Peritoneum (tissue), 1 donor: Measurements from ENCODE around the genes SLC4A9, PCDHB2, PCDHB16, PCDHB13 and PCDHGB4.

DNA sequence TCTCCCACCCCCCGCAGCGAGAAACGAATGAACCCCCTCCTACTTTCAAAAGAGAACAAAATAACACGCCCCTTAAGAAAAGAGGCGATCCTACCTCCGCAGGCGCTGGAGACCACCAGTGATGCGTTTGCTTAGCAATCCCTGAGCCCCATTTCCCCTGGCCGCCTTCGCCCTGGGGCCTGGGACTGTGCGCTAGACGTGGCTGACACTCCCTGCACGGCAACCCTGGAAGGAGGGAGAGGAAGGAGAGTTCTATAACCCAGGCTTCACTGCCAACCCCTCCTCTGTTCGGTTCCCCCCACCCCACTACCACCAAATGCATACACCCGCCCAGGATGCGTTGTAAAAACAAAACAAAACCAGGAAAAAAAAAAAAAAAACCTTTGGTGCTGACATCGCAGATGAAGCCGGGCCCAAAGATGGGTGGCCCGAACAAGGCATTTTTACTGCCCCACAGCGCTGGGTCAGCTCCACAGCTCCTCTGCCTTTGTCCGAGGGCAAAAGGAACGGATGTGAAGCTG lies 5.5 kb upstream of the PURA start:
- PRO-cap: no peak

GRCh38 chr5:140112522-140113529 lies 1.1 kb upstream of the PURA start:
- PRO-cap: no peak

DNA sequence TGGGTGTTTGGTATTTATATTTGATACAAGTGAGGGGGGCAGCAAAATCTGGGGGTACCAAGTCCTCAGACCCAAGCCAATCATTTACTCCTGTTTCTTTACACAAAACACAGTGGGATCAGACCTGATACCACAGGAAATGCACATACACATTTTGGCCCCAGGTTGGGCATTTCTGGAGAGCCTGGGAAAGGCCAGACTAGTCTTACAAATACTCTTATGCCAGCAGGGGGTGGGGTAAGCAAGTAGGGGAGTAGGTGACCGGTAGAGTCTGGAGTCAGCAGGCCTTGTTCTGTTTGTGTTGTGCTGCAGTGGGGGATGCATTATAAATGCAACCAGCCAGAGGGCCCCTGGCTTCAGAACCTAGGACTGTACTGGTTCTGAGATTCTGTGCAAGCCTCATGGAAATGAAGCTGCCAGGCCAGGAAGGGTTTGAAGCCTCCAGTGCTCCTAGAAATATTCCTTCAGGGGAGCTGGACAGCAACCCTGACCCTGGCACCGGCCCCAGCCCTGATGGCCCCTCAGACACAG lies at the start of gene SLC4A9:
Gene SLC4A9 (plus strand): TSS at position 359 of the 531 bp plus-strand sequence.
- PRO-cap: no peak

GRCh38 chr5:140563453-140564141 lies 801 bp downstream of the APBB3 start:
- PRO-cap: no peak

- PRO-cap: no peak
Observed at GRCh38 chr5:140565647-140566060, 1.0 kb downstream of the SLC35A4 start.

DNA sequence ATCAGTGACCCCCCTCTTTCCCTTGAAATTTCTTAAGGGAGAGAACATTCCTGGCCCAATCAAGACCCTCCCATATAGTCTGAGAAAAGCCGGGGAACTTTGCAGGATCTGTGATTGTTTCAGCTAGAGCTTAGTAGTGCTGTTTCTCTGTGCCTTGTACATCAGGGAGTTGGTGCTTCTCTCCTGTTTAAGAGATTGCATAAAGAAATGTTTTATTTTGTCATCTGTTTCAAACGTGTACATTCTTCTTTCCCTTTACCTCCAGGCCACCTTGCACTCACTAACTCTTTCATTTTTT lies 950 bp downstream of the ZMAT2 start:
- PRO-cap: no peak

DNA sequence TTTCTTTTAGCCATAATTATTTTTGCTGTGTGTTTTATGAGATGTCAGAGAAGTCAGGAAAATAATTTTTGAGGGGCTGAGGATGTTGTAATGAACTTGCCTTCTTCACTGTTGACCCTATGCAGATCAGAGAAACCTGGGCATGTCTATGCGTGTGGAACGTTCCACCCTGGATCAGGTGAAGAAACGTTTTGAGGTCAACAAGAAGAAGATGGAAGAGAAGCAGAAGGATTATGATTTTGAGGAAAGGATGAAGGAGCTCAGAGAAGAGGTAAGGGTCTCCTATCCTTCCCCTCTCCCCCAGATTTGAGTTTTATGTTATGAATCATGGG lies 4.0 kb downstream of the ZMAT2 start:
- PRO-cap: no peak

DNA sequence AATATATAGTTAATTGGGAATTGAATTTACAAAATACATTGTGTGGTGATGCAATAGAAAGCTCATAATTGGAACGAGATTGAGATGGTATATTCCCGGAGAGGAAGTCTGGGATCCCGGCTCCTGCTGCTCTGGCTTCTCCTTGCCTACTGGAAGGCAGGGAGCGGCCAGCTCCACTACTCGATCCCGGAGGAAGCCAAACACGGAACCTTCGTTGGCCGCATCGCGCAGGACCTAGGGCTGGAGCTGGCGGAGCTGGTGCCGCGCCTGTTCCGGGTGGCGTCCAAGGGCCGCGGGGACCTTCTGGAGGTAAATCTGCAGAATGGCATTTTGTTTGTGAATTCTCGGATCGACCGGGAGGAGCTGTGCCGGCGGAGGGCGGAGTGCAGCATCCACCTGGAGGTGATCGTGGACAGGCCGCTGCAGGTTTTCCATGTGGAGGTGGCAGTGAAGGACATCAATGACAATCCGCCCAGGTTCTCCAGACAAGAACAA lies 326 bp downstream of the PCDHA5 start:
- PRO-cap: no peak

DNA sequence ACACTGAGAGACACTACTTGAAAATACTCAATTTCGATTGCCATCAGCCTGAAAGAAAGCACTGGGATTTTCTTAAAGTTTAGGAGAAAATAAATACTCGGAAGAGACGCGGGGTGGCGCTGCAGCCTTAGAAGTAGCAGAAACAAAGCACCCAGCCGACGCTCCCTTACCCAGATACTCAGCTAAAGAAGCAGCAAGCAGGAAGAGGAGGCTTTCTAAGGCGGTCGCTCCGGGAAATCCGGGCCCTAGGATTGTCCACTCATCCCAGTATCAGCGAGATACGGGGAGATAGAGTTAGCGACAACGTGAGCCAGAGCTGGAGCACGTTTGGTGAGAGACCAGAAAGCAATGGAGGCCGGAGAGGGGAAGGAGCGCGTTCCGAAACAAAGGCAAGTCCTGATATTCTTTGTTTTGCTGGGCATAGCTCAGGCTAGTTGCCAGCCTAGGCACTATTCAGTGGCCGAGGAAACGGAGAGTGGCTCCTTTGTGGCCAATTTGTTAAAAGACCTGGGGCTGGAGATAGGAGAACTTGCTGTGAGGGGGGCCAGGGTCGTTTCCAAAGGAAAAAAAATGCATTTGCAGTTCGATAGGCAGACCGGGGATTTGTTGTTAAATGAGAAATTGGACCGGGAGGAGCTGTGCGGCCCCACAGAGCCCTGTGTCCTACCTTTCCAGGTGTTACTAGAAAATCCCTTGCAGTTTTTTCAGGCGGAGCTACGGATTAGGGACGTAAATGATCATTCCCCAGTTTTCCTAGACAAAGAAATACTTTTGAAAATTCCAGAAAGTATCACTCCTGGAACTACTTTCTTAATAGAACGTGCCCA lies at the start of gene PCDHB2:
Gene PCDHB2 (plus strand): TSS at position 173 of the 827 bp plus-strand sequence.
- PRO-cap: unidirectional peak, plus-strand start at position 196 of the sequence

DNA sequence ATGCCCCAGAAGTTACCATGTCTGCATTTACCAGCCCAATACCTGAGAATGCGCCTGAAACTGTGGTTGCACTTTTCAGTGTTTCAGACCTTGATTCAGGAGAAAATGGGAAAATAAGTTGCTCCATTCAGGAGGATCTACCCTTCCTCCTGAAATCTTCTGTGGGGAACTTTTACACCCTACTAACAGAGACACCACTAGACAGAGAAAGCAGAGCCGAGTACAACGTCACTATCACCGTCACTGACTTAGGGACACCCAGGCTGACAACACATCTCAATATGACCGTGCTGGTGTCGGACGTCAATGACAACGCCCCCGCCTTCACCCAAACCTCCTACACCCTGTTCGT lies 1.5 kb downstream of the PCDHB8 start:
- PRO-cap: no peak

GRCh38 chr5:141182246-141182870 lies at the start of gene PCDHB16:
Gene PCDHB16 (plus strand): TSS chr5:141182387.
- PRO-cap: no peak

GRCh38 chr5:141213871-141214187 lies at the start of gene PCDHB13:
Gene PCDHB13 (plus strand): TSS chr5:141213919.
- PRO-cap: no peak

- PRO-cap: no peak
Observed at GRCh38 chr5:141339090-141339289, 430 bp downstream of the PCDHGA2 start.

GRCh38 chr5:141387554-141387975 lies at the start of gene PCDHGB4:
Gene PCDHGB4 (plus strand): TSS chr5:141387698.
- PRO-cap: no peak

GRCh38 chr5:141485223-141485701 lies 432 bp downstream of the PCDHGC4 start:
- PRO-cap: no peak

GRCh38 chr5:141525670-141526843 lies 37.2 kb downstream of the PCDHGC5 start:
- PRO-cap: no peak

DNA sequence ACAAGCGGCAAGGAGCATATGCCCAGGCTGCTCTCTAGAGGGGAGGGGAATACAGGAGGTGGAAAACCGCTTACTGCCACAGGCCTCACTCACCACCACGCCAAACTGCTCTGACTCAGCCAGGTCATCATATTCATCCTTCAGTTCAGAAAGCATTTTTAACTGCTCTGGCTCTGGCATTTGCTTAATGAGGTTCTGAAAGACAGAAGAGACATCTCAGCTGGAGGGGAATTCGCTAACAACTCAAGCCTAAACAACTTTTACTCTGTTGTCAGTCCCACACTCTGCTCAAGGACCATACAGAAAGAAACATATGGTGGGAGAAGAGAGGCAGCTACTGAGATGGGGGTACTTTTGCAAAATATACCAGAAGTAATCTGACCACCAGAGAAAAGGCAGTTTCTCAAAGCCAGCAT lies 40.2 kb downstream of the PCDHGC5 start:
- PRO-cap: no peak

- PRO-cap: no peak
Observed at GRCh38 chr5:141672624-141672905, 9.5 kb downstream of the ARAP3 start.

DNA sequence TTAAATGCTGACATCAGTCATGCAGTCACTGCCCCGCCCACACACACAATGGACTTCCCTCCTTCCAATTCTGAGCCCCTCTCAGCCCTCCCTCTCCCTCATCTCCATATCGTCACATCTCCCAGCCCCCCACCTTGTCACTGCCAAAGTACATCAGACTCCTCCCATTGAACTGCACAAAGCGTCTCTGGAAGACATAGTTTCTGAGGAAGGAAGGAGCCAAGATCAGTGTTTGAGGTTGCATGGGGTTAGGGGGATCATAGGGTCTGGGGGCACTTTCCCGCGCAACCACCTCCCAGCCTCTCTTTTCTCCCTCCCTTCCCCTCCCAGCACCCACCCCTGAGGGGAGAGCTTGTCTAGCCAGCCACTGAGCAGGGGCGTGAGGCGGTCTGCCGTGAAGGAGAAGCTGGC lies 8.8 kb downstream of the ARAP3 start:
- PRO-cap: no peak

DNA sequence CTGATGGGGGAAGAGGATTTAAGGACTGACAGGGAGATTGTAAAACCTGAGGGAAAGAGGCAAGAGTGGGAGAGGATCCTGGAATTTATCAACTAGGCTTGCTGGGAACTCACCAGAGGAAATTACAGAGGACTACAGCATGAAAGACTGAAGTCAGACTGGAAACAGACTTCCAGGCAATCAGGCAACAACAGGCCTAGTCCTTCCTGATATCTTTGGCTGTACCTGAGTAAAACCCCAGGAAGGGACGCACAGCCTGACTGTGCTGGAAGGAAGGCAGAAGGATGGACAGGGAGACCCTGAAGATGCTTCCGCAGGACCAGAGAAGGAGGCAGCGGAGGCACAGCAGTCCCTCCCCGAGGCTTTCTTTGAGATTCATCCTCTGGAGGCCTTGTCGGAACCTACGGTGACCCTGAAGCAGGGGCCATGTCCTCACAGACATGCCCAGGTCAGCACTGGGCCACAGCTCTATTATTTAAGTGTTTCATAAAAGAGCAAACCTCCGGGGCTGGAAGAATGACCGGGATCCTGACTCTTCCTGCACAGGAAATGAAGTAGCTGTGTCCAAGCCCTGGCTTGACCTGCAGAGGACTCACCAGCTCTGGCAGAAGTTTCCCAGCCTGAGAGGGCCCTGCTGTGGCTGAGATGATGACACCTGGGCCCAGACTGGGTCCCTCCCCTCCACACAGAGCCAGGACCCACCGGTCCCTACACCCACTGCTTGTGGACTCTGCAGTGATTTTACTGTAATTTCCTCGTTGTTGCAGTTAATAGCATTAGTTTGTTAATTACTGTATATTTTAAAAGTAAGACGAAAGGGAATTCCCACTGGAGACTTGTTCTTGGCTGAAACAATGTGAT lies 72.4 kb downstream of the PCDH1 start:
- PRO-cap: no peak